Omental fat pad (tissue), 4 donors: ENCODE measurements around a stretch of chr2.

DNA sequence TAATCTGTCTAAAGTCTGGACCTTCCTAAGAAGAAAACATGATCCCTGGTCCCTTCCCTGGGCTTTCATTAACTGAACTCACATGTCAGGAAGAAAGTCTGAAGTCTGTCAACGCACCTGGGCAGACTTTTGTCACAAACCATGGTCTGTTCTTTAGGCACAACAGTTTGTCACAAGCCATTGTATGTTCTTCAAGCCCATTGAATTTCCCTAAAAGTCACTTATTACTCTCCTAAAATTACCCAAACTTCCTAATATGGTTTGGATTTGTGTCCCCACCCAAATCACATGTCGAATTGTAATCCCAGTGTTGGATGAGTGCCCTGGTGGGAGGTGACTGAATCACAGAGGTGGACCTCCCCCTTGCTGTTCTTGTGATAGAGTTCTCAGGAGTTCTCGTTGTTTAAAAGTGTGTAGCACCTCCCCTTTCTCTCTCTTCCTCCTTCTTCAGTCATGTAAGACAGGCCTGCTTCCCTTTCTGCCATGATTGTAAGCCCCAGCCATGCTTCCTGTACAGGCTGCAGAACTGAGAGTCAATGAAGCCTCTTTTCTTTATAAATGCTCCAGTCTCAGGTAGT, 11.4 kb upstream of the GYPC start:
- PRO-cap = no peak
- RAMPAGE, long total RNA, 4 experiments = no peak in any of the 4 experiments

GRCh38 chr2:126680754-126681014, 24.7 kb downstream of the GYPC start:
- PRO-cap = no peak
- RAMPAGE, long total RNA, 4 experiments = no peak in any of the 4 experiments

DNA sequence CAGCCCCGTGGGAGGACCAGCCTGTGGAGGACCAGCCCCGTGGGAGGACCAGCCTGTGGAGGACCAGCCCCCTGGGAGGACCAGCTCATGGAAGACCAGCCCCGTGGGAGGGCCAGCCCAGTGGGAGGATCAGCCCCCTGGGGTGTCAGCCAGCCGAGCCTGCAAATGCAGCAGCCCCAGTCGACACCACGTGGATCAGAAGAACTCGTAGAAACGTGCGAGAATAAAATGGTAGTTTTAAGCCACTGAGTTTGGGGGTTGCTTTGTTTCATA, 72.9 kb downstream of the TEX51 start:
- PRO-cap = no peak
- RAMPAGE, long total RNA, 4 experiments = no peak in any of the 4 experiments

- PRO-cap = no peak
- RAMPAGE, long total RNA, 4 experiments = no peak in any of the 4 experiments
Observed at GRCh38 chr2:127057373-127058524, 49.2 kb downstream of the BIN1 start.

- PRO-cap = no peak
- RAMPAGE, long total RNA, 4 experiments = no peak in any of the 4 experiments
Observed at GRCh38 chr2:127086862-127087969, 19.7 kb downstream of the BIN1 start.

DNA sequence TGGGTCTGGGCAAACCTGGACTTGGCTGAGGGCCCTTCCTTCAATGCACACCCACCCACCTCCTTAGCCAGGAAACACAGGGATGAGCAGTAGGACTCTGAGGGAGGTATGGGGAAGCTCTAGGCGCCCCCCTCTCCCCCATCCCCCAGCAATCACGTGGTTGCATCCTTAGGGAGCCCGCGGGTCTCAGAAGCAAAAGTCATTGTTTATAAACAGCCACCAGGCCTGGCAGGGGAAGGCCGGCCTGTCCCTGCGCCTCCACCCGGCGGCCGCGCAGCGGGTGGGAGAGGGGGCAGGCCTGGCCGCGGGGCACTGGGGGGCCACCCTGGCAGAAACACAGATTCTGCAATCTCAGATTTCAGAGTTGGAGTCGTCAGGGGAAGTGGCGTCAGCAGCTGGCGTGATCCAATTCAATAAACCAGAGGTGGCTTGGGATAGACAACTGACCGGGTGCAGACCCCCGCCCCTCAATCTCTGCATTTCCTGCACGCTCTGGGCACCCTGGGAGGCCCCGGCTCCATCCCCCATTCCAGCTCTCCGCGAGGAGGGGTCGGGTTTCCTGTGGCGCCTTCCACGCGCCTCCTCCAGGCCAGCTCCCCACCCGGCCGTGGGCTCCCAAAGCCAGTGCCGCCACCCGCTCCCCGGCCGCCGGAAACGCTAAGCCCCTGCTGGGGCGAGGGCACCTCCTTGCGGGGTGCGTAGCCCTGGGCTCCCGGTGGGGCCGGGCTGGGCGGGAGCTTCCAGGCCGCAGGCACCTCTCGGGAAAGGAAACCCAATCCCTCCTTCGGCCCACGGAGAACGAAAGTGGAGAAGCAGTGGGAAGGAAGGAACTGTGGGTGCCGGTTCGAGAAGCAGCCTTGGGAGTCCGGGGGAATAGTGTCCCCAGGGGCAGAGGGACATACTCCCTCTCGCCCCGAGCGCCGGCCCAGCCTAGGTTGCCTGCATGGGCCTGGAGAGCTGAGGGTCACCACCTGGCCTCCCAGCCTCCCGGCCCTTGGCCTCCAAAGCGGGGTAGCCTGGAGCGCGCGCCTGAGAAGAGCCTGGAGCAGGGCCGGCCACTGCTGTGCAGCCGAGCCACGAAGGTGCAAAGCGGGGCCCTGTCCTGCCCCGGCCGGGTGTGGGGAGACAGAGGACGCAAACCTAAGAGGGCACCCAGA, 1.0 kb downstream of the BIN1 start:
- PRO-cap = no peak
- RAMPAGE, long total RNA, 4 experiments = no peak in any of the 4 experiments

- PRO-cap = no peak
- RAMPAGE, long total RNA, 4 experiments = no peak in any of the 4 experiments
Observed at GRCh38 chr2:127165441-127165898, 54.6 kb downstream of the CYP27C1 start.

GRCh38 chr2:127176191-127177296, 43.6 kb downstream of the CYP27C1 start:
- PRO-cap = no peak
- RAMPAGE, long total RNA, 4 experiments = no peak in any of the 4 experiments

DNA sequence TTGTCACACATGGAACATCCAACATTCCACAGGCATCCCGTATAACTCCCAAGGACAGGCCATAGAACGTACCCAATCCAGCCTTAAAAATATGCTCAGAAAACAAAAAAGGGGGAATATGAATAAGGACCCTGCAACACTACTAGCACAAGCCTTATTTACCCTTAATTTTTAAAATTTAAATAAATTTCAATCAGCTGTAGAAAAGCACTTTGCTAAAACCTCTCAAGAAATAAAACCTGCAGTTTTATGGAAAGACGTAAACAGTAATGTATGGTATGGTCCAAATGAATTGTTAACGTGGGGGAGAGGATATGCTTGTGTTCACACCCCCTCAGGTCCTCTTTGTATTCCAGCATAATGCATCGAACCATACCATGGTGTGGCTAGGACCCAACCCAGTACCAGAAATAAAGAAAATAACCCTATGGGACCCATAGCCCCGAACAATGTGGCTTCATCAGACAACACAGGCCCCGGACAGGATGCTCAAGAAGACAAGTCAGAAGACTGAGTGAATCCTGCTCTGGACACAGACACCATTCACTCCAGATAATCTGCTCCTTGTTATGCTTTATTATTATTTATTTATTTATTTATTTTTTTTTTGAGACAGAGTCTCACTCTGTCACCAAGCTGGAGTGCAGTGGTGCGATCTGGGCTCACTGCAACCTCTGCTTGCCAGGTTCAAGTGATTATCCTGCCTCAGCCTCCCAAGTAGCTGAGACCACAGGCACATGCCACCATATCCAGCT, 12.8 kb downstream of the MAP3K2 start:
- PRO-cap = no peak
- RAMPAGE, long total RNA, 4 experiments = no peak in any of the 4 experiments

- PRO-cap = no peak
- RAMPAGE, long total RNA, 4 experiments = no peak in any of the 4 experiments
Observed at GRCh38 chr2:127386670-127387080, 1.1 kb downstream of the MAP3K2 start.

DNA sequence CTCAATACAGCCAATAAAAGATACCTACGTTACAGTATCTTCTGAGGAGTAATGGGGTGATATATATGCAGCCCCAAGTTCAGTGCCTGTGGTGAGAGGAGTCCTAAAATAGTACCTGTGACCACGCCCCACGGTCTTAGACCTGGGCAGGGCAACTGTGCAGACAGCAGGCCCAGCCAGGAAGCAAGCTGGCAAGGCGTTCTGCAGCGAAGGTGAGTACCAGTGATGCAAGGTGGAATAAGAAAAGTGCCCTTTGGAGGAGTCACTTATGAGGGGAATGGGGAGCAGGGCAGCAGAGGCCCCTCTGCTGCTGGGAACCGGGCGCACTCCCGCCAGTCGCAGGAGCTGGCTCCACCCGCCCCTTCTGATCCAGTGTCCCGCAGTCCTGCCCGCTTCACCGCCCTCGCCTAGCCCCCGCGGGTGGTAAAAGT, 12.8 kb upstream of the MAP3K2 start:
- PRO-cap = no peak
- RAMPAGE, long total RNA, 4 experiments = no peak in any of the 4 experiments

GRCh38 chr2:127438202-127438759, 20.1 kb downstream of the PROC start:
- PRO-cap = no peak
- RAMPAGE, long total RNA, 4 experiments = no peak in any of the 4 experiments

DNA sequence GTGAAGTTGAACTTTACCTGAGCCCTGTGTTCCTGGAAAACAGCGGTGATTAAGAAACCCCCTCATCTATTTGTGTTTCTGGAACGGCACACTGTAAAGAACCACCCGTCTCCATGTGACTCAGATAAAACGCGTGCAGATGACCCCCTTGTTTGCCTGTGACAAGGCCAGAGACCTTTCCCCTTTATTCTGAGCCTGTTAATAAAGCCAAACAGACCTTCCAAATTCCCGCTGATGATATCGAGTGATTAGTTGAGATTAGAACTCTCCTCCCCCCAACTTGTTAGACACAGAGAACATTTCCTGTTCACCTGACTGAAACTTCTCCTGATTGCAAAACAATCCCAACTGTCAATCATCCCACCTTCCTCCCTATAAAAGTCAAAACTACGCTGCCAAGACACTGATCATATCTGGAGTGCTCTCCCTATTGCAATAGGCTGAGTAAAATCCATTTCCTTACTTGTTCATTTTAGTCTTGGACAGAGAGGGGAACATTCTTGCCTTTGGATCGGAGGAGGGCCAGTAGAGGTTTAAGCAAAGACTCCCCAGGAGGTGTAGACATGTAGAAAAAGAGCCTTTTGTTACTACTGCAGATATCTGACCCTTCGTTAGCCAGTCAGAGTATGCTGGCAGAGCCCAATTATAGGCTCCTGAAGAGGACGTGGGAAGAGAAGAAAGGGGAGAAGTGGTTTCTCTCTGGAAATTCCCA, 937 bp upstream of the IWS1 start:
- PRO-cap = no peak
- RAMPAGE, long total RNA, 4 experiments = no peak in any of the 4 experiments

GRCh38 chr2:127536819-127537173, 1.3 kb downstream of the MYO7B start:
- PRO-cap = no peak
- RAMPAGE, long total RNA, 4 experiments = no peak in any of the 4 experiments

- PRO-cap = no peak
- RAMPAGE, long total RNA, 4 experiments = no peak in any of the 4 experiments
Observed at GRCh38 chr2:127578886-127579223, 43.4 kb downstream of the MYO7B start.

GRCh38 chr2:127584337-127584781, 48.9 kb downstream of the MYO7B start:
- PRO-cap = no peak
- RAMPAGE, long total RNA, 4 experiments = no peak in any of the 4 experiments

- PRO-cap = no peak
- RAMPAGE, long total RNA, 4 experiments = no peak in any of the 4 experiments
Observed at GRCh38 chr2:127620621-127621216, 25.2 kb upstream of the GPR17 start.

DNA sequence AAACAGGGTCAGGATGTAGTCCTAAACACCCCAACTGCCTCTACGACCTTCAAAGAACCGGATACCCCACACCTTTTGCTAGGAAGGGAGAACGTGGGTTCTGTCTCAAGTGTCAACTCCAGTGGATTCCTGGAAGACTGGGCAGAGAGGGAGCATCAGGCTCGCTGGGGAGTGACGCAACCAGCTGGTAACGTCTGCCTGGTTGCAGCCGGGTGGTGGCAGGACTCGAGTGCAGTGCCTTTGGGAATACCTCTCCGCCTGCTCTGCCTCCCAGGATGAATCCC, 12.6 kb downstream of the GPR17 start:
- PRO-cap = no peak
- RAMPAGE, long total RNA, 4 experiments = no peak in any of the 4 experiments

DNA sequence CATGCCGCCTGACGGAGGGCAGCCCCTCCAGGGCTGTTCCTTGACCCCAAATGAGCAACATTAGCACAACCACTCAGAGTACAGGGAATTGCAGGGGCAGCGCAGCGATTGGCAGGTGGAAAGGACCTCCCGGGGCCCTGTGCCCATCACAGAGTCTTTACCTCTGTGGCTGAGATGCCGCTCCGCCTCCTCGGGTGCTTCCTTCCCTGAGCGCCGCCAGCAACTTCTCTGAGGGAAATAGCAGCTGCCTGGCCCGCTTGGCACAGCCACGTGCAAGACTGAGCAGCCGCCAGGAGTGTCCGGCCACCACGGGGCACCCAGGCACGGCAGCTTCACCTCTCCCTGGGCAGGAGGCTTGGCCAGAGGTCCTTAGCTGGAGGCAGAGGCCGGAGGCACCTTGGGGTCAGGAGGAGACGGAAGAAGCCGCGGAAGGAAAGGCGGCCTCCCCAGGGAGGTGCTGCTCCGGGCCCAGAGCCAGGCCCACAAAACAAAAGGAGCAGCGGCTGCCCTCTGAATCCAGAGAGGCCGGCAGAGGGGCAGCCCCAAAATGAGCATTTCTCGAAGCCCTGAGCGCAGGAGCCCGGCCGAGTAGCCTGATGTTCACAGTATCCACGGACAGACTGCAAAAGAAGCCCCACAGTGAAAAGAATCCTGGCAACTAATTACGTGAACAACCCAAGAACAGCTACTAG, 6.0 kb upstream of the LIMS2 start:
- PRO-cap = no peak
- RAMPAGE, long total RNA, 4 experiments = no peak in any of the 4 experiments

GRCh38 chr2:127695691-127696083, 5.6 kb upstream of the SFT2D3 start:
- PRO-cap = no peak
- RAMPAGE, long total RNA, 4 experiments = no peak in any of the 4 experiments